H1 (cell line): ENCODE measurements around the gene BCAR3.

GRCh38 chr1:93681504-93682452 lies at the start of gene BCAR3:
Gene BCAR3, minus strand, starts transcription at chr1:93681837.
- RRBS: 1% methylated on average over 40 of the region's 78 CpGs
CAGE:
- cytosol, long polyA plus RNA: no peak
- long polyA plus RNA: no peak
- nucleus, long polyA plus RNA: start-site peak on the minus strand at chr1:93681754-93681896, 14 reads

DNA sequence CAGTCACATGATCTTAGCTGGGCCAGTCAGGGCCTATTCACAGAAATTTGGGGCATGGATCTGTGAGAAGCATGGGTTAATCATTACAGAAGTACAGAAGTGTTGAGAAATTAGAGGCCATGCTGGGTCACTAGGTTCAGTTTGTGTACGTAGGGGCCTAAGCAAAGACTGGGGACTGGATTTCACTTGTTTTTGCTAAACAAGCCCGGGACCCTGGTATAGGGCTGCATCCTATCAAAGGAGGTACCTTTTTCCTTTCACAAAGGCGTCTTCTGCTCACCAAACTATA lies 5.0 kb upstream of the ABCA4 start:
- RRBS: no CpG with 5 or more reads among the region's 3 CpGs
CAGE:
- cytosol, long polyA plus RNA: no peak
- long polyA plus RNA: no peak
- nucleus, long polyA plus RNA: no peak

GRCh38 chr1:94218834-94219725 lies 18.3 kb downstream of the ARHGAP29 start:
- RRBS: no CpG with 5 or more reads among the region's 8 CpGs
CAGE:
- cytosol, long polyA plus RNA: no peak
- long polyA plus RNA: no peak
- nucleus, long polyA plus RNA: no peak

DNA sequence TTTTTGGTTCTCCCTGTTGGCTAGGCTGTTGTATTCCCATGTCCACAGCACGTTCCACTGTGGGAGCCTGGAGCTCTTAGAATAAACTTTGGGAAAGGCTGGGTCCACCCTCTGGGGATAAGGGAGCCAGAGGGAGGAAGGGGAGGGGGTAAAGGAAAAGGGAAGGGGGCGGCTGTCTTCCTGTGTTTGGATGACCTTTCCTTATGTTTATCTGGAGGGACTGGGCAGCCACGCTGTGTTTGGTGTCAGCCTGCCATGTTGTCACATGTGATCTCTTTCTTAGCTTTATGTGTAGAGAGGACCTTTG lies 62.2 kb upstream of the ARHGAP29 start:
- RRBS: no CpG with 5 or more reads among the region's 3 CpGs
CAGE:
- cytosol, long polyA plus RNA: no peak
- long polyA plus RNA: no peak
- nucleus, long polyA plus RNA: no peak

- RRBS: no CpG with 5 or more reads among the region's 2 CpGs
CAGE:
- cytosol, long polyA plus RNA: no peak
- long polyA plus RNA: no peak
- nucleus, long polyA plus RNA: no peak
Measured at GRCh38 chr1:94314278-94314766, 76.9 kb upstream of the ARHGAP29 start.

- RRBS: no CpG with 5 or more reads among the region's 8 CpGs
CAGE:
- cytosol, long polyA plus RNA: no peak
- long polyA plus RNA: no peak
- nucleus, long polyA plus RNA: no peak
Measured at GRCh38 chr1:94332899-94333582, 85.1 kb upstream of the ABCD3 start.

GRCh38 chr1:94406253-94406948 lies 11.8 kb upstream of the ABCD3 start:
- RRBS: no CpG with 5 or more reads among the region's 6 CpGs
CAGE:
- cytosol, long polyA plus RNA: no peak
- long polyA plus RNA: no peak
- nucleus, long polyA plus RNA: no peak

DNA sequence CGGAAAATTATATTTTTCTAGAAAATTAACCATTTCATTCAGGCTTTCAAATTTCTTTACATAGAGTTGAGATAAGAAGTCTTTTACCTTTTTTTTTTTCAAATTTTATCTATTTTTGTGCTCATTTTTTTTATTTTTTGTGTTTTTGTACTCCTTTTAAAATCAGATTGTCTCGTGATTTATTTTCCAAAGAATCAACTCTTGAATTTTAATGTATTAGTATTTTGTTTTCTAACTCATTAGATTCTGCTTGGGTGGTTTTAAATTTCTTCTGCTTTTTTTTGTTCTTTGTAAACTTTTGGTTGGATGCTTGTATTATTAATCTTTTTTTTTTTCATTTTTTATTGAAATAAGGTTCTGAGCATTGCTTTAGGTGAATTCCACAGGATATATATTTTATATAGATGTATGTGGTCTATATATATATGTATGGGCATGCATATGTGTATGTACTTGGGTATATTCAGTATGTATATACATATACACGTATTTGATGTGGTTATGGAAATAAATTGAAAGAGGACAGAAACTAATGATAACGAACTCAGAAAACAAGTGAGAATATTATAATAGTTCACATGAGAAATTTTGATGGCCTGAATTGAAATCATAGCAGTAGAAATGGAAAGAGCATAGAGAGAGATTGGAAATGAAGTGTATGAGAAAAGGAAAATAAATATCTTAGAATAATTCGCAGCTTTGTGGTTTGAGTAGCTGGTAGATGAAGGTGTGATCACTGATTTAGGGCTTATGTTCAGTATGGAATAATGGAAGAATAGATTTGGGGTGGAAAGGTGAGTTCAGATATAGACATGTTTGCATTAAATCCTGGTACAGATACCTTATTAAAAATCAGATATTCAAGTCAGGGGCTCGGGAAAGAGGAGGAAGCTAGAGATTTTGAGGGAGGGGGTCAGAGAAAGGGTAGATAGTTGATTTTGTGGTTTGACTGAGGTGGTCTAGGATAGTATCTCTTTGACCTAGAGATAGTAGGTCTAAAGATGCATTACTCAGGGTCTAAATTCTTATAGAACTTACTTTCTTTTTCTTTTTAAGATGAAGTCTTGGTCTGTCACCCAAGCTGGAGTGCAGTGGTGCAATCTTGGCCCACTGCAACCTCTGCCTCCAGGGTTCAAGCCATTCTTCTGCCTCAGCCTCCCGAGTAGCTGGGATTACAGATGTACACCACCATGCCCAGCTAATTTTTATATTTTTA lies 35.8 kb downstream of the ABCD3 start:
- RRBS: no CpG with 5 or more reads among the region's 7 CpGs
CAGE:
- cytosol, long polyA plus RNA: no peak
- long polyA plus RNA: no peak
- nucleus, long polyA plus RNA: no peak

DNA sequence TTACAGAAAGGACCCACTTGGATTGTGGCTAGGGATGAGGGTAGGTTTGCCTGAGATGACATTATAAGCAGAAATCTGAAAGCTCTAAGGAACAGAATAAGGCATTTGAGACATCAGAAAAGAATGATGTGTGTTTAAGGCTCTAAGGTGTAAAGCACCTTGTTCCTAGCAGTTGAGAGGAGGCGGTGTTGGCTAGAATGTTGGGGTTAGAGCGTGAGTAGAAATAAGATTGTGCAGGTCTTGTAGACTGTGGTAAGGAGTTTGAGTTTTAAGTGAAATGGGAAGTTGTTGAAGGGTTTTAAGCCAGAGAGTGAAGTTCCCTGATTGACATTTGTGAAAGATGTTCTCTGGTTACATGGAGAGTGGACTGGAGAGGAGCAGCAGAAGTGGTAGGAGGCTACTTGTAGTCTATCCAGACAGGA lies 37.1 kb downstream of the F3 start:
- RRBS: no CpG with 5 or more reads among the region's 2 CpGs
CAGE:
- cytosol, long polyA plus RNA: no peak
- long polyA plus RNA: no peak
- nucleus, long polyA plus RNA: no peak

DNA sequence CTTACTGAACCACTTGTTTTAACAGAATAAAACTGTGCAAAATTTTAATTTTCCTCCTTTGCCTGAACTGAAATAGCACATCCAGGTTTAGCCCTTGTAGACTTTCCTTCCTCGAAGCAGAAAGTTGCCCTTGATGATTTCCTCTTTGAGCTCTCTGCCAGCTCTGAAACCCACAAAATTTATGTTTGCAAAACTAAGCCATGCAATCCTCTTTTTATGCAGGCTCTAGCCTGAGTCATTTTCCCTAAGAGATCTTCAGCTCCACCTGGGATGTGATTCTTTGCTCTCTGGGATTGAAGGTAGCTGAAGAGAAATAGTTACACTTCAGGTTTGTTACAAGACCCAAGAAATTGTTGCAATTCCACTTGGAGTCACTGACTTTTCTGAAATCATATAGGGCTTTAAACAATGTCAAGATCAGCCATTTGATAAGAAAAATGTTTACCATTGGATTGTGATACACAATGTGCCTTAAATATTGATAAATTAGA lies 1.5 kb upstream of the F3 start:
- RRBS: no CpG with 5 or more reads among the region's 1 CpG
CAGE:
- cytosol, long polyA plus RNA: no peak
- long polyA plus RNA: no peak
- nucleus, long polyA plus RNA: no peak

- RRBS: no CpG with 5 or more reads among the region's 3 CpGs
CAGE:
- cytosol, long polyA plus RNA: no peak
- long polyA plus RNA: no peak
- nucleus, long polyA plus RNA: no peak
Measured at GRCh38 chr1:94590149-94590431, 48.5 kb upstream of the F3 start.

DNA sequence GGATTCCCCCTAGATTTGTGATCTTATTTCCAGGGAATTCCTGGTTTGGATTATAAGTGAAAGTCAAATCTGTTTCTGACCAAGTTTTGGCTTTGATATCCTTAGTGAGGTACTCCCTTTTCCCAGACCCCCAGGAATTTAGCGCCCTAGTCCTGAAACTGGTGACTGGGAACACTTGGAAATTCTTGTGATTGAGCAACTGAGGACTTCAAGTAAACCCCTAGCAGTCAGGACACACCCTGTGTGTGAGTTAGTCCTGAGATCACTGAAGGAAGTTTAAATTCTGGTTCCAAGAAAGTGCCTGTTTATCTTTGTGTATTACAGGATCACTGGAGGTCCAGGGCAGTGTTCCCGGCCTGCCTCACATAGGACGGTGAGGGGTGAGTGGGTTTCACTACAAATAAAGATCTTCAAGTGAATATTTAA lies 95.1 kb upstream of the F3 start:
- RRBS: no CpG with 5 or more reads among the region's 3 CpGs
CAGE:
- cytosol, long polyA plus RNA: no peak
- long polyA plus RNA: no peak
- nucleus, long polyA plus RNA: no peak

GRCh38 chr1:94689741-94690696 lies 130.1 kb upstream of the SLC44A3 start:
- RRBS: no CpG with 5 or more reads among the region's 7 CpGs
CAGE:
- cytosol, long polyA plus RNA: no peak
- long polyA plus RNA: no peak
- nucleus, long polyA plus RNA: no peak

GRCh38 chr1:94783305-94784097 lies 36.7 kb upstream of the SLC44A3 start:
- RRBS: no CpG with 5 or more reads among the region's 9 CpGs
CAGE:
- cytosol, long polyA plus RNA: no peak
- long polyA plus RNA: no peak
- nucleus, long polyA plus RNA: no peak

GRCh38 chr1:94803419-94804204 lies 16.5 kb upstream of the SLC44A3 start:
- RRBS: no CpG with 5 or more reads among the region's 6 CpGs
CAGE:
- cytosol, long polyA plus RNA: no peak
- long polyA plus RNA: no peak
- nucleus, long polyA plus RNA: no peak

DNA sequence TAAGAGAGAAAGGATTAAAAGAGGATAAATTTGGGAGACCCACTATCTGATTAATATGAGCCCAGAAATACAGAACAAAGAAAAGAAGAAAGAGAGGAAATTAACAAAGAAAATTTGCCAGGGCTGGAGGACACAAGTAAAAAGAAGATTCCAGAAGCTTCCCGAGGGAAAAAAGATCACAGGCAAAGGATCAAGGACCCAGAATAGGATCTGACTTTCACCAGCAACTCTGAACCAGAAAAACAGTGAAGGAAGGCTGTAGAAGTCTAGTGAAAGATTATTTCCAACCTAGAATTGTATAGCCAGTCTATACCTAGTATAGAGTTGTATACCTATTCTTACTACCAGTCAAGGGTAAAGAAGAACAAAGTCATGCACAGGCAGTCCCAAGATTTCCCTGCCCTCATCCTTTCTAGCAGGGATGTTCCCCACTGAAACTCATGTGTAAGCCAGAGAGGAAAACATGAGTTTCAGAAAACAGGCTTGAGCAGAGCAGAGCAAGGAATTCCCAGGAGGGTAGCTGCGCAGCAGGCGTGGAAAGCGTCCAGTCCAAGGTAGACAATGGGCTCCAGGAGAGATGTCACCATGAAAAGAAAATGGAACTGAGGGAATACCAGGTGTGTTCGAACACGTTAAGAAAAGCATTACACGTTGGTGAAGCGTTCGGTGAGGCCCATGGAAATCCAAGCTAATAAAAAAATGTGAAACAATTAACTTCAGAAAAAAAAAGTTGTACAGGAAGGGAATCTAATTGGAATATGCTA lies 40.4 kb downstream of the SLC44A3 start:
- RRBS: no CpG with 5 or more reads among the region's 9 CpGs
CAGE:
- cytosol, long polyA plus RNA: no peak
- long polyA plus RNA: no peak
- nucleus, long polyA plus RNA: no peak

DNA sequence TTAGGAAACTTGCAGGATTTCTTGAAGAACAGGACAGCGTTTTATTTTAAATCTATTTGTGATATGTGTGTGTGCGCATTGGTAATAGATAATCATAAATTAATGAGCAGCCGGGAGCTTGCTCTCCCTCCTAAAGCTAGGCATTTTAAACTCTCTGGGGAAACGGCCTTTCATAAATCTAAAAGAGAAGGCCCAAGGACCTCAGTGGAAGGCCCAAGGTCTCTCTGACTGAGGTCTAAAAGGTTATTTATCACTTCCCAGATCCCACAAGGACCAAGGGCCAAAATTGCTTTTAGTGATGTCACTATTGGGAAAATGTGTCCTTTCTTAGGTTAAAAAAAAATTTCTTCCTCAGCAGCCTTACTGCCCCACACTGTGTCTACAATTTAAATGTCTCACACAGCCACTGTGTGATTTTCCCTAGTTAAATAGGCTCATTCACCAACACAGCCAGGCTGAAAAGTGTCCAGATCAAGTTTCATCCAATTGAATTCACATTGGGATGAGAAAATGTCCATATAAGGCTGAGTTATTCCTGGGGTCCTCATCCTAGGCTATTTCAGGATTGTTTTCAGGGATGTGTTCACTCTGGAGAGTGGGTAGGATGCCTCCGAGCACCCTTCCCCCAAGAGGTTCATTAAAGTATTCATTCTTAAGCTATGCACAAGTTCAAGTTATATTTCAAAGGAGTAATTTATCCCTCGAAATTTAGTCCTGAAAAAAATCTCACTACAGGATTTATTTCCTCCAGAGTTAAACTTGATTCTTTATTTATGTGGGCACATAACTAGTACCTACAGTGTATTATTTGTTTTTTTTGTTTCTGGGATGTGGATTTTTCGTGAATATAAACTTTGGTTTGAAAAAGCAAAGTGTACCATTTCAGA lies 46.2 kb downstream of the SLC44A3 start:
- RRBS: no CpG with 5 or more reads among the region's 7 CpGs
CAGE:
- cytosol, long polyA plus RNA: no peak
- long polyA plus RNA: no peak
- nucleus, long polyA plus RNA: no peak

- RRBS: no CpG with 5 or more reads among the region's 11 CpGs
CAGE:
- cytosol, long polyA plus RNA: no peak
- long polyA plus RNA: no peak
- nucleus, long polyA plus RNA: no peak
Measured at GRCh38 chr1:94908137-94908679, 18.7 kb downstream of the CNN3 start.

DNA sequence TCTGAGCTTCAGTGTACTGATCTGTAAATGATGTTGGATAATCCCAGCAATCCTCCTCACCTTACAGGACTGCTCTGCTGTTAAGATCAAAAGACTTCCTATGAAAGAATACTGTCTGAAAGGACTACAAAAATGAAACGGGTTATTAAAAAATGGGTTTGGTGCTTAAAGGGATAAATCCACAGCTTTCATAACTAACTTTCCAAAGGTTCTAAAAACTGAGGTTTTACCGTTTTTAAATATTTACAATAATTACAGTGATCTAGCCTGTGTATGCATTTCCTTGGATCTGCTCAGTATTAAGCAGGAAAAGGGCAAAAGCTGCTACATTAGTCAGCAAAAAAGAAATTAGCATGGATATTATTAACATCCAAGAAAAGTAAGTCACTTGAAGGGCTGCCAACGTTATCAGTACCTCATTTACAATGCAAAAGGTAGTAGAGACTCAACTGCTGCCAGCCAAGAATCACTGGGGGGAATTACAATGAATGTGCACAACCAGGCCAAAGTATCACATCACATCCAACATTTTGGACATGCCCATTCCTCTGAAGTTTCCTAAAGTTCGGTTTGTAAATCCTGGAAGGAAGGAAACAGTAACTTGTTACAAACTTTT lies 2.0 kb downstream of the CNN3 start:
- RRBS: no CpG with 5 or more reads among the region's 4 CpGs
CAGE:
- cytosol, long polyA plus RNA: no peak
- long polyA plus RNA: no peak
- nucleus, long polyA plus RNA: no peak

DNA sequence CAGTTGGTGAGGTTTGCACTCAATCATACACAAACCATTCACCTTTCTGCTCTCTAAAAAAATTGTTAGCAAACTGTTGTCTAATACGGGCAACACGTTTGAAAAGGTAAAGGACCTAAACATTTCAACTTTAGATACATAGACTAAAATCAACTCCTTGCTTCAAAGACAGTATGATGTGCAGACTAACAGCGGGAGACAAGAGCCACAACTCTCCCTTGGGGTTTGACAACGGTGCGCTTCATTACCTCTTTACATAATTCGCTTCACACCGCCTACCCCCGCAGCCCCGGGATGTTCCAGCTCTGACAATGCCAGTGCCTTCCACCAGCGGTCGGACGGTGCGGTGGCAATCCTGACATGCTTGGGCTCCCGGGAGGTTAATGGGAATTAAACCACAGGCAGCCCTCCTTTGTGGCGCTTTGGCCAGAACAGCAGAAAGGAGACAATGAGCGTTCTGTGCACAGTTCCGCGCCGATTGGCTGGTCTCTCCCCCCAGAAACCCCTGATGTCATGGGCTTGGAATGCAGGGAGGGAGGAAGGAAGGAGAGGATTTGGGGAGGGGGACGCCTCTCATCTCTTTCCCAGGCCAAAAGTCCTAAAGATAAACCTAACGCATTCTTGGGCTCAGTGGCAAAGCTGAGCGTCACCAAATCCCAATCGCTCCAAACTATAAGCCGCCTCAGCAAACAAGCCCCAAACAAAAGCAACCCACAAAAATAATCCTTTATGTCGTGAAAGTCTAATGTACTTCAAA lies 1.3 kb downstream of the CNN3 start:
- RRBS: 1% methylated on average over 4 of the region's 25 CpGs
CAGE:
- cytosol, long polyA plus RNA: no peak
- long polyA plus RNA: no peak
- nucleus, long polyA plus RNA: no peak